Cardiac ventricle fibroblast (primary cell): Measurements from ENCODE around the gene SPNS1.

- RAMPAGE, long total RNA = no peak
These were observed 6.0 kb downstream of the IL21R start for GRCh38 chr16:27407842-27408522.

- RAMPAGE, long total RNA = no peak
These were observed 63.0 kb downstream of the IL21R start for GRCh38 chr16:27464761-27465566.

- RAMPAGE, long total RNA = no peak
These were observed 17.4 kb downstream of the GTF3C1 start for GRCh38 chr16:27532265-27532704.

GRCh38 chr16:27550252-27550986 is 475 bp downstream of the KATNIP start:
- RAMPAGE, long total RNA = no peak

GRCh38 chr16:27740202-27741057 is 190.5 kb downstream of the KATNIP start:
- RAMPAGE, long total RNA = no peak

- RAMPAGE, long total RNA = no peak
These were observed 68.6 kb upstream of the GSG1L start for GRCh38 chr16:28131866-28132667.

- RAMPAGE, long total RNA = no peak
These were observed 46.1 kb downstream of the XPO6 start for GRCh38 chr16:28165603-28166222.

DNA sequence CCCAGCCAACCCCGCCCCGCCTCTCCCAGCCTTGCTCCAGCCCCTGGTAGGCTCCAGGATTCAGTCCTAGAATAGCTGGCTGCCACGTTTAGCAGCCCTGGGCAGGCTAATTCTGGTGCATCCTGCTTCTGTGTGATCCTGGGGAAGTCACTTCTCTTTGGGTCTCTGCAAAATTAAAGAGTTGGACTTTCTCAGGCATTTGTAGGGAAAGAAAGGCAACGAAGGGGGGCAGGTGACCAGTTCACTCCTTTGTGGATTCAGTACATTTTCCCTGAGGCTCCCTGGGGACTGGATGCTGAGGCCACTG is 30.1 kb upstream of the SBK1 start:
- RAMPAGE, long total RNA = no peak

GRCh38 chr16:28495982-28497075 is 1.9 kb downstream of the APOBR start:
- RAMPAGE, long total RNA = no peak

DNA sequence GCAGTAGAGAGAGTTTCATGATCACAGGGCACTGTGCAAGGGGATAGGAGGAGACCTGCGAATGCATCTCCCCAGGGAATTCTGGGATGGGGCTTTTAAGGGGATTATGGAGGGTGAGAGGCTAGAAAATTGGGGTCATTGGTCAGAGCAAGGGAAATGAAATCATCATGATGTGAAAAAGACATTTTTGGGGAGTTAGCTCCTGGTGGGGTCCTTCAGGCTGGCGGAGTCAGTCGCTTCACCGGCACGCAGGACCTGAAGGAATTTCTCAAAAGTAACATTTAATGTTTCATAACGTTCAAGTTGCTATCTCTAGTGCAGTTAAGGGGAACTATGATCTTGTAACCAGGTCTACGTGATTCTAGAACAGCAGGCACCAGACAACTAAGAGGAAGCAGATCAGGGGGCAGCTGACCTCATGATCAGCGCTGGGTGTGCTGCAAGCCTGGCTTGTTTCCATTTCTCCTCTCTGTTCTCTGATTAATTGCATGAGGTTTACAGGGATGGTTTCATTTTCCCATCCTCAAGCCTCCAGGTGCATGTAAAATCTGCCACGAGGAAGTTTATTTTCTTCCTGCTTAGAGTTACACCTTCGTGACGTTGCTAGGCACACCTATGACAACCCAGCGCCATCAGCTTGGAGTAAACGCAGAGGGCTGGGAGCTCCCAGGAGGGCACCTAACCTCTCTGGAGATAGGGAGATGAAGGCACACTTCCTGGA is 4.2 kb upstream of the NUPR1 start:
- RAMPAGE, long total RNA = no peak

DNA sequence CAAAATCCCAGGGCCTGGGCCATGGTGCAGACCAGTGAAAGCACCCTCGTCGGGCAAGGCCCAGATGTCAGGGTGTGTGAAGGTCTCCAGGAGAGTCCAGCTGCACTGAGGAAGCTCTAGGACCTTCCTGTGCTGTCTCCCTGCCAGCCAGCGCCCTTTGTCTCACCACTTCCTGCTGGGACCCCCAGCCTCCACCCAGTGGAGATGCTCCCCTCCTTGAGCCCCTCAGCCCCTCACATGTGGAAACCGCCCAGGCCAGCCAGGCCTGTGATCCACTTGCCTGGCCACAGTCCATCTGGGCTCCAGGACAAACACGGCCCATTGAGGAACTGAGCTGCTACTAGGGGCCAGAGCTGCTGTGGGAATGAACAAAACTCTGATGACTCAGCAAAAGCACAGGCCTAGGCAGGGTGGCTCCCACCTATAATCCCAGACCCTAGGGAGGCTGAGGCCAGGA is 733 bp downstream of the SULT1A1 start:
- RAMPAGE, long total RNA = no peak

GRCh38 chr16:28835044-28835822 is 10.9 kb downstream of the TUFM start:
- RAMPAGE, long total RNA = no peak

GRCh38 chr16:28838448-28838770 is 7.7 kb downstream of the TUFM start:
- RAMPAGE, long total RNA = no peak

DNA sequence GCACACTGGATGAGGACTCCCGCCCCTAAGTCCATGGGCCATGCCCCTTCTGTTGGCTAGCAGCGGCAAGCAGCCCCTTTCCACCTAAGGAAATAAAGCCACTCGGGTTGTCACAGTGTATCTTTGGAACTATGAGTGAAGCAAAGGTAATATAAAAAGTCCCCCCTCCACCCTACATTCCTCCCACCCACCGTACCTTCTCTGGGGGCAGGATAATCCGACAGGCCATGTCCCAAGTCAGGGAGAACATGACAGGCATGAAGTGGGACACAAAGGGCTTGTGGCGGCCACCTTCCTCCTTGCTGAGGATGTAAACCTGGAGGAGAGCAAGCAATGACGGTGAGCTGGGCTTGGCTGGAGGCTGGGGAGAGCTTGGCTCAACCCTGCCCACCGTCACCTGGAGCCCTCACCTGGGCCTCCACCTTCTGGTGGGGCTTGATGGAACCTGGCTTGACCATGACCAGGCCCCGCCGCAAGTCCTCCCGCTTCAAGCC is 2.6 kb downstream of the TUFM start:
- RAMPAGE, long total RNA = no peak

DNA sequence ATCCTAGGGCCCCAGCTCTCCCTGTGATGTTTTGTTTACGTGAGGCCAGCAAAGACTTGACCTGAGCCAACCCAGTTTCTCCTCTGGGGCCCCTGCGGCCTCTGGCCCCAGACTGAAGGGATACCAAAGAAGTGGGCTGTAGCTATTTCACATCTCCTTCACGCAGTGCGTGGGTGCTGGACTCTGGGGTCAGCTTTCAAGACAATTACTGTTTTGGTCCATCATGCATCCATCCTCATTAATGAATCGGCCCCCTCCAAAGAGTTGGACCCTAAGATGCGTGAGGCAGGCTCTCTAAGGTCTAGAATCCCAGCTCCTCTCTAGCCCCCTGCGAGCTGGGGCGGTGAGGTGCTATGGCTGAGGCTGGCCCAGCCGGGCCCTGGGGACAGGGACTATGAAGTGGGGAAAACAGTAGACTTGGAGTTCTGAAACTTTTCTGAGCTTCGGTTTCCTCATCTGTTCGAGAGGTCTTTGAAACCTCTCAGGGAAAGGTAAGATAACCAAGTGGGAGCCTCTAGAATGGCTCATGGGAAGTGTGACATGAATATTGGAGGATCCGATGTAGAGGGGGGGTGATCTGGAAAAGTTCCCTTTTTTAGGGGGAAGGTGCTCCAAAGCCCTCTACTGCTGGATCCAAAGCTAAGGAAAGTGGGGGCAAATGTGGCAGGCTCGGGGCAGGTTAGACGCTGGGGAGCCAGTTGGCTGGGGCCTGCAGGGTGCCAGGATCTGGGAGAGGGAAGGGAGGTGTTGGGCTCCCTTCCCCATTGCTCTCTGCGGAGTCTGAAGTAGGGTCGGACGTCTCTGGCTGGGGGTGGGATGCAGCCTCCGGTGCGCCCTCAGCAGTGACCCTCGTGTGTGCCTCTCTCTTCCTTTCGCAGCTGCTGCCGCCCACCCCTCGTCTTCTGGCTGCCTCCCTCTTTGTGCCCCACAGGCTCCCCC is 1.8 kb downstream of the SH2B1 start:
- RAMPAGE, long total RNA = no peak

DNA sequence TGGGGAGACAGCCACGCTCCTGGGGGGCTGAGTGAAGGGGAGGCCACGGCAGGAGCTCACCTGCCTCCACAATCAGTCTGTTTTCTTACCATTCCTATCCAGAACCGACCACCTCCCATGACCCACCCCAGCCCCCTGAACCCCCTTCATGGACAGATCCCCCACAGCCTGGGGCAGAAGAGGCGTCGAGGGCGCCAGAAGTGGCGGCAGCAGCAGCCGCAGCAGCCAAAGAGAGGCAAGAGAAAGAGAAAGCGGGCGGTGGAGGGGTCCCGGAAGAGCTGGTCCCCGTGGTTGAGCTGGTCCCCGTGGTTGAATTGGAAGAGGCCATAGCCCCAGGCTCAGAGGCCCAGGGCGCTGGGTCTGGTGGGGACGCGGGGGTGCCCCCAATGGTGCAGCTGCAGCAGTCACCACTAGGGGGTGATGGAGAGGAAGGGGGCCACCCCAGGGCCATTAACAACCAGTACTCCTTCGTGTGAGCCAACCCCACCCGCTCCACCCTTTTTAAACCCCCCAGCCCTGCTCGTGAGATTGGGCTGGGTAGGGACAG is 4.9 kb upstream of the ATP2A1 start:
- RAMPAGE, long total RNA = no peak

GRCh38 chr16:28954246-28954899 is 3.6 kb downstream of the NFATC2IP start:
- RAMPAGE, long total RNA = no peak

- RAMPAGE, long total RNA = no peak
These were observed 7.7 kb upstream of the SPNS1 start for GRCh38 chr16:28966751-28967361.

- RAMPAGE, long total RNA = no peak
These were observed at the start of gene SPNS1 for GRCh38 chr16:28973852-28974998. Gene SPNS1 (plus strand): TSS chr16:28974778.

- RAMPAGE, long total RNA = no peak
These were observed 90.1 kb downstream of the LAT start for GRCh38 chr16:29074645-29075685.